Placental pericyte (primary cell): Measurements from ENCODE around the genes TRMT61A, ZFYVE21 and C14orf180.

- CAGE, long polyA plus RNA: no peak
These were observed at the start of gene TRMT61A for GRCh38 chr14:103528866-103529560. TSS of gene TRMT61A (plus strand) at chr14:103529196.

DNA sequence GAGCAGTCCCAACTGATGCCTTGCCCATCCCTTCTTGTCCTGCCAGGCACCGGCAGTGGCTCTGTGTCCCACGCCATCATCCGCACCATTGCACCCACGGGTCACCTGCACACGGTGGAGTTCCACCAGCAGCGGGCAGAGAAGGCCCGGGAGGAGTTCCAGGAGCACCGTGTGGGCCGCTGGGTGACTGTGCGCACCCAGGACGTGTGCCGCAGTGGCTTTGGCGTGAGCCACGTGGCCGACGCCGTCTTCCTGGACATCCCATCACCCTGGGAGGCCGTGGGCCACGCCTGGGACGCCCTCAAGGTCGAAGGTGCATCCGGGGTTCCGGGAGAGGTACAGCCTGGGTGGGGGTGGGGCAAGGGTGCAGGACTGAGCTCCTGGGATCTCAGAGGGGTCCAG, 3.5 kb downstream of the TRMT61A start:
- CAGE, long polyA plus RNA: no peak

DNA sequence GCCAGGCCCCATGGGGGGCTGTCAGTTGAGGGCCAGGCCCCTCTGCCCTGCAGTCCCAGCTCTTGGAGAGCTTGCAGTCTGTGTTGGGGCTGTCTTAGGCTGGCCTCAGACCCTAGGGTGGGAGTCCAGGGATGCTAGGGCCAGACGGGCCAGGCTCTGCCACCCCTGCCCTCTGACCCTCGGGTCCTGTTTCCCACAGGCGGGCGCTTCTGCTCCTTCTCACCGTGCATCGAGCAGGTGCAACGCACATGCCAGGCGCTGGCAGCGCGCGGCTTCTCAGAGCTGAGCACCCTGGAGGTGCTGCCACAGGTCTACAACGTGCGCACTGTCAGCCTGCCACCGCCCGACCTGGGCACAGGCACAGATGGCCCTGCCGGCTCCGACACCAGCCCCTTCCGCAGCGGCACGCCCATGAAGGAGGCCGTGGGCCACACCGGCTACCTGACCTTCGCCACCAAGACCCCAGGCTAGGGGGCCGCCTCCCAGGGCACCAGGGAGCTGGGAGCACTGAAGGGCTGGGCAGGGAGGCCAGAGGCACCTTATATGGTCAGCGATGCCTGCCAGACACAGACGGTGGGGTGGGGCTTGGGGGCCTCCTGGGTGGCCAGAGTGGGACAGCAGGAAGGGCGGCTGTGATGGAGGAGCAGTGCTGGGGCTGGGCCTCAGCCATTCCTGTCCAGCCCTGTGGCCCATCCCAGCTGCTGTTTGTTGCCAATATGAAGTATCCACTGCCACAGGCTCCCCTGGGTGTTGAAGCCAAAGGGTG, 5.5 kb downstream of the TRMT61A start:
- CAGE, long polyA plus RNA: no peak

DNA sequence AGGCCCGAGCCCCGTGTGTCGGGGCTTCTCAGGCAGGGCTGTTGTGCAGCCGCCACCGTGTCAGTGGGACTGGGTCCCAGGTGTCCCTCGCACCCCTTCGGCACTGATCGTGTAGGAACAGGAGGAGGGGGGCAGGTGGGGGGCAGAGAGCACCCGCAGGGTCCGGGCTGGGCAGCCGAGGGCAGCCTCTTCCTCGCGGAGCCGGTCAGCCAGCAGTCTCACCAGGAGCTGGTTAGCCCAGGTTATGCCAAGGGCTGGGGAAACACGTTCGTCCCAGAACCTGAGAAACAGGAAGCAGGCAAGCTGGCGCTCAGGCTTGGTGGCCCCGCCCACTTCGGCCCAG, 16.5 kb downstream of the XRCC3 start:
- CAGE, long polyA plus RNA: no peak

GRCh38 chr14:103710688-103711265, 4.5 kb downstream of the XRCC3 start:
- CAGE, long polyA plus RNA: no peak

- CAGE, long polyA plus RNA: no peak
These were observed at the start of gene ZFYVE21 for GRCh38 chr14:103715583-103716057. TSS of gene ZFYVE21 (plus strand) at chr14:103715810.

- CAGE, long polyA plus RNA: no peak
These were observed 50.1 kb downstream of the PPP1R13B start for GRCh38 chr14:103797281-103797680.

- CAGE, long polyA plus RNA: no peak
These were observed 45.9 kb downstream of the PPP1R13B start for GRCh38 chr14:103801406-103801897.

DNA sequence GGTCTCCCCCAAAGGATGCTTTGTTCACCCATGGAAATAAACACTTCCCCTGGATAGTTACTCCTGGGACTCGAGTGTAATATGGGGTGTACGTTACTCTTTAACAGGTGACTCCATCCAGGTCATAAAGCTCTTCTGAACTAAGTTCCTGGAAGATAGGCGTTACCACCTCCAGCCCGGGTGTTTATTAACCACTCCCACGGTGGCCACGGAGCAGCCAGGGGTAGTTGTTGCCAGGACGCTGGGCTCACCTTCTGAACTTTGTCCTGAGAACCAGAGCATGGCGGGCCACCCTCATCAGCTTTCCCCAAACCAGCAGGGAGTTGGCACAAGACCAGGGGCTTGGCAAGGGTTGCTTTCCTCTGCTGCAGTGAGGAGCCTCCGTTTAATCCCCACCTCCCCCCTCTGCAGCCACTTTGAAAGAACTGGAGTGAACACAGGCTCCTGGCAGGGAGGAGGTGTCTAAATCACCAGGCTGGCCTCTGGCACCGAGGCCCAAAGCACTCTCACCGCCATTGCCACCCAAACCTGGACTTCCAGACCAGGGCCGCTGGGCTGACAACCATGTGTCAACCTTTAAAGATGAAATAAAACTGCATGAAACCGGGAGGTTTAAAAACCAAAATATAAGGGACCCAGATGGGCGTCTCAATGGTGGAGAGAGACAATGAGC, 24.2 kb downstream of the ATP5MJ start:
- CAGE, long polyA plus RNA: no peak

- CAGE, long polyA plus RNA: no peak
These were observed 5.8 kb downstream of the ASPG start for GRCh38 chr14:104091150-104091910.

- CAGE, long polyA plus RNA: no peak
These were observed 33.7 kb downstream of the KIF26A start for GRCh38 chr14:104171908-104172602.

GRCh38 chr14:104275153-104276017, 137.0 kb downstream of the KIF26A start:
- CAGE, long polyA plus RNA: no peak

DNA sequence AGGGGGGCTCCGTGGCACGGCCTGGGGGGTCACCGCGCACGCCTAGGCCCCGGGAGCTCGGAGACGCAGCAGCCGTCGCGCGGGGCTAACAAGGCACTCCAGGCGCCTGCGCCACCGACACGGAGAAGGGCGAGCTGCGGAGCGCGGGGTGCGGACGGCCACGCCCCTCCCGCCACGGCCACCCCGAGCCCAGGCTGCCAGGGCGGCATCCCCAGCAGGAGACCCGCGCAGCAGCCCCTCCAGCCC, 117.7 kb upstream of the C14orf180 start:
- CAGE, long polyA plus RNA: no peak

DNA sequence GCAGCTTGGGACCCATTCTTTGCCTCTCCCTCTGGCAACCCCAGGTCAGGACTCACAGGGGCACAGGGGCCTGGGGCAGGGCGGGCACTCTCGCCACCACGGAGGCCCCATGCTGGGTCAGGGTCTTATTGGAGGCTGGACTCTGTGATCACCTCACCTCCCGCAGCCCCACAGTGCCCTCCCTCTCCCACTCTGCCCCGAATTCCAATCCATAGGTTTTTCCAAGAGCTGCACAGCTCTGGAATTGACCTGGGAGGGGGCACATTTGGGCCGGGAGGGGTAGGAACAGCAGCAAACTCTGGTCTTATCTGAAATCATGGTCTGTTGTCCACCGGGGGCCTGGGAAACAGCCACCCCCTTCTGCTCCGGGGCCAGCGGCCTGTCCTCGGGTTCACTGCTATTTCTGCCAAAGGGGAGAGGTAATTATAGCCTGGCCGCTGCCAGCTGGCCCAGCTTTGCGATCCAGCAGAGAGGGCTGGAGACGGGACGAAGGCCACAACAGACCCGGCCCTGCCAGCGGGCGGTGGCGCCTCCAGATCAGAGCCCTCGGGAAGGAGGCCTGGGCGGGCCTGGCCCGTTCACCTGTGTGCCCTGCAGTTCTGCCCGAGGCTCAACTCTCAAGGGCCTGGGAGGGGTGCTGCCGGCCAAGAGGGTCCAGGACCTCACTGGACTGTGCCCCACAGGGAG, at the start of gene C14orf180:
Gene C14orf180, plus strand, starts transcription at position 496 of the 687 bp plus-strand sequence.
- CAGE, long polyA plus RNA: no peak

GRCh38 chr14:104632980-104633239, 28.3 kb upstream of the TMEM179 start:
- CAGE, long polyA plus RNA: no peak

DNA sequence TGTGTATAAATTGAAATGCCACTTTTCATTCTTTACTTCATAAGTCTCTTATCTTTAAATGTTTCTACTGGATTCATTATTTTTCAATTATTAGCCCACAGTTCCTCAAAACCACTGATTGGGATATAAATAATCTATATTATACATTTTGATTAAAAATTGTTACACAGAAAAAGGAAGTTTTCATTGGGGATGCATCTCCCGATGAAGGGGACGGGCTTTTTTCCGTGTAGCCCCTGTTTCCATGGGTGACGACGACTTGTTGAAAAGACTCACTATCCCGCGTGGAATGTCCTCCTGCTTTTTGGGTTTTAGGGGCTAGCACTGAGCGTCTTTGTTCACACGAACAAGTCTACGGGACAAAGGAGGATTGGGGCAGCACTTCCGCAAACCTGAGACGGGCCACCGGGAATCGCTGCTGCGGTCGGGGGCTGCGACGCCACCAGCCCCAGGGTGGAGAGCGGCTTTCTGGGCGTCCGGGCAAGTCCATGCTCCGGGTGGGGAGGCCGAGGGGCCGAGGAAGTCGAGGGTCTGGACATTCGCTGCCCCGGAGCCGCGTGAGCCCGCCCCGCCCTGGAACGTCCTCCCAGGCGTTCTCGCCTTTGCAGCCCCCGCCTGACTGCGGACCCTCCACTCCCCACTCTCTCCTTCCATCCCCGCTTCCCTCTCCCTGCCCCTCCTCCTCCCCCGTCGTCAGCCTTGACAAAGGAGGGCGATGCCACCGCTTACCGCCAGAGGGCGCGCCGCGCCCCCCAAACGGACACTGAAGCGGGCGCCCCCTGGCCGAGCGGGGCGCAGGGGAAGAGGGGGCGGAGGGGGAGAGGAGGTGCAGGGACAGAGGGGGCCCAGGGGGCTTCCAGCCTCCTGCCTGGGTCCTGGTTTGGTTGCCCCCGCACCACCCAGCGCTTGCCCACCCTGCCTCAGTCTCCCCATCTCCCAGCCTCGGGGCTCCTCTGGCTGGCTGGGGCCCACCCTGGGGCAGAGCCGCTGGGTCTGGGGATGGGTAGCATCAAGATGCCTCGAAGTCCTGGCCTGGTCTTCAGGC, 39.3 kb upstream of the INF2 start:
- CAGE, long polyA plus RNA: no peak

DNA sequence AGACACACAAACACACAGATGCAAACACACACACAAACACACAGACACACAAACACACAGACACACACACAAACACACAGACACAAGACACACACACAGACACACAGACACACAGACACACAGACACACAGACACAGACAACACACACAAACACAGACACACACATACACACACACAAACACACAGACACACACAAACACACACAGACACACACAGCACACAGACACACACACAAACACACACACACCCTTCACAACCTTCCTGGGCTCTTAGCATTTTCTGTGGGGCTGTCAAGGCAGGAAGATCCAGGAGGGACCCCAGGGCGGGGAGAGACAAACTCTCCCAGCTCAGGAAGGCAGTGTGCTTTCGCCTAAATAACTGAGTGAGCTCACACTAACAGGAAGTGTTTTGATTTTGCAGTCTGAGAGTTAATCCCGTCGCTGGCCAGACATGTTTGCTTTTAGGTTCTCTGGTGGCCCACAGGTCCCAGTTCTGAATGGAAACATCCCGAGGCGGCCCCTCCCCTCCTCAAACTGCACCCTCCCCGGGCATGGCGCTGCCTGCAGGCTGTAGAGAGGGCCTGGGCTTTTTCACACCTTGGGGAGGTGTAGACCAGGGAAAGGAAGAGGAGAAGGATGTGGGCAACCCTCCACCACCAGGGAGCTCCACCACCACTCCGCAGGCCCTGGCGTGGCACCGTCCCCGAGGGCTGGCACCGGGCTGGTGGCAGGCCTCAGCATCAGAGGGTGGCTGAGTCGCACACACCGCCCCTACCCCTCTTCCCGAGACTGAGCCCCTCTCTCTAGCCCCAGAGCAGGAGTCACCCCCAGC, 24.0 kb upstream of the INF2 start:
- CAGE, long polyA plus RNA: no peak

- CAGE, long polyA plus RNA: no peak
These were observed 11.5 kb upstream of the INF2 start for GRCh38 chr14:104677970-104678351.

- CAGE, long polyA plus RNA: no peak
These were observed 7.6 kb upstream of the INF2 start for GRCh38 chr14:104681664-104682358.

GRCh38 chr14:104722668-104723519, 1.1 kb upstream of the ADSS1 start:
- CAGE, long polyA plus RNA: no peak